RPMI7951 (cell line): Measurements from ENCODE around the genes EPS15 and OSBPL9.

DNA sequence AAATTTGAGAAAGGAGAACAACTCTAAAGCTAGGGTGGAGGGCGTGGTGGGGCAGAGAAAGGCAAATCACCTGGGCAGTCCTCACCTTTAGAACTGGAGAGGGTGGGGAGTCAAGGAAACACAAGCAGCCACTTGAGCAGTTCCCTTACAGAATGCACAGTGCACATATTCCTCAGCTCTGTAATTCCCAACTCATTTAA, 27.5 kb downstream of the EPS15 start:
- RAMPAGE, long total RNA = no peak

- RAMPAGE, long total RNA = no peak
Observed at GRCh38 chr1:51519008-51519622, at the start of gene EPS15. Gene EPS15, minus strand, starts transcription at chr1:51519266.

DNA sequence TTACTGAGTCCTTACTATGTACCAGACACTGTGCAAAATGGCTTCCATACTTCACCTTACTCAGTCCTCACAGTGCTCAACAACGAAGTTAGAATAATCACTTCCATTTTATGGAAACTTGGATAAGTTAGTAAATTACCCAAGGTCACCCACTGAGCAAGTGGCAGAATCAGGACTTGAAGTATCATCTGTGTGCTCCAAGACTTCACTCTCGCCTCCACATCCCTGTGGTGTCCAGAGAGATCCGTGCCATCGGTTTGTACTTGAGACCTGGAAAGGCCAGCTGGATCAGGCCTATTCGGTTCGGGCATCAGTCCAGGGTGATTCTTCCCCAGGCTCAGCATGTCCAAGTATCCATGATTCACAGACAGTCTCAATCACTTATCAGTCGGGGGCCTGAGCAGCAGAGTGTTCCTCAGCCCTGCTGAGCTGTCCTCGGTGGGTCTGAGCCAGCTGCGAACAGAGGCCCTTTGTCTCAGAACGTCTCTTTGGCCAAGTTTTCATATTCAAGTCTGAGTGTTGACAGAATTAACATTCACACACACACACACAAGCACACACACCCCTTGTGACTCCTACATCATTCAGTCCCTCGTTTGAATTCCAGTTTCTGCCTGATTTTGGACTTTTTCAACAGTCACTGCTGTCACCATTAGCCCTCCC, 33.5 kb upstream of the OSBPL9 start:
- RAMPAGE, long total RNA = no peak

- RAMPAGE, long total RNA = start-site peak on the plus strand at chr1:51617089-51617101, 66 and 44 reads in 2 replicates
Observed at GRCh38 chr1:51616744-51617221, at the start of gene OSBPL9. Gene OSBPL9, plus strand, starts transcription at chr1:51617092.

- RAMPAGE, long total RNA = no peak
Observed at GRCh38 chr1:51619731-51620863, 3.2 kb downstream of the OSBPL9 start.

DNA sequence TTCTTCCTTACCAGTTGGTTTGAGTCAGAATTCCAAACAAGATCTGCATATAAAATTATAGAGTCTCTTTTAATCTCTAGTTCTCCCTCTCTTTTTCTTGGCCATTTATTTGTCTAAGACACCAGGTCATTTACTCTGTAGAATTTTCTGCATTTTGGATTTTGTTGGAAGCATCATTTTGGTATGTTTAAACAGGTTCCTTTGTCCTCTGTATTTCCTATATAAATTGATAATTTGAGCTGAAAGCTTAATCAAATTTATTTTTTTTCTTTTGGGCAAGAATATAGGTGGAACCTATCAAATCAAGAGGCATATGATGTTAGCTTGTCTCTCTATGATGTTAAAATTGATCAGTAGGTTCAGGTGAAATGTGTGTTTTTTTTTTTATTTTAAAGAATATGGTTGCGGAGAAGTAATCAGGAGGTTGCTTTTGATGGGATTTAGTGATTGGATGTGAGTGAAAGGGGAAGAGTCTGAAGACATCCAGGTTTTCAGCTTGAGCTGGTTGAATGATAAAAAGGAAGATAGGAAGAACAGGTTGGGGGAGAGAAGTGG, 4.8 kb downstream of the OSBPL9 start:
- RAMPAGE, long total RNA = no peak

DNA sequence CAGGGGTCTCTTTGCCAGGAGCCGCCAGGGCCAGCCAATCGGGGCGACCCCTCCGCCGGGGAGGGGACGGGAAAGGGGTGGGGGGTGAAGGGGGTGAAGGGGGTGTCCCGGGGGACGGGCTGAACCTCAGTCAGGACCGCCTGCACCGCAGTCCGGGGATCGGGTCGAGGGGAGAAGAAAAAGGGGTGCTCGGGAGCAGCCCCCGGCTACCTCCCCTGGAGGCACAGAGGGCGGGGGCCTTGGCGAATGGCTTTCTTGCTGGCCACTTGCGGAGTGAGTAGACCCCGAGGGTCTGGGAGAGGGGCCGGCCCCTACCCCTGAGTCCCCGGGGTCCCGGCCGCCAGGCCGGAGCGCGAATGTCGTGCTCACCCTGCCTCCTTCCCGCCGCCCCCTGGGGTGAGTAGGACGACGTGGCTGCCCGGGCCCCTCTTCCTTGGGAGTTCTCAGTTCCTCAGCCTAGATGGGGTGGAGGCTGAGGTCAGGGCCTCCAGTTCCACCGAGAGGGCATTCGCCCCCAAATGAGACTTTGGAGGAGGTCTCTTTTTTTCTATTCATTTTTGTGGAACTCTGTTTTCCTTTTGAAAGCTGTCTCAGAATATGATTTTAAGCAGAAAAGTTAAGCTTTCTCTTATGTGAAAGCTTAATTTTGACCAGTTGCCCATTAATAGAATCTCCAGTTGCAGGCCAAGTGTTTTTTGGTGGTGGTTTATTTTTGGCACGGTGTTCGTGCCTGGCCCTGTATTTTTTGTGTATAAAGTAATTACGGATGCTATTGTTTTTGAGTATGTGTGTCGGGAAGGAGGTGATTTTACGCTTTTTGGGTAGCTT, 113.1 kb downstream of the OSBPL9 start:
- RAMPAGE, long total RNA = start-site peak on the plus strand centred at position 117 of the sequence, 32 bp wide, 17 and 8 reads in 2 replicates

GRCh38 chr1:51784160-51785154, 94.1 kb downstream of the NRDC start:
- RAMPAGE, long total RNA = no peak

GRCh38 chr1:51863354-51863740, 15.2 kb downstream of the NRDC start:
- RAMPAGE, long total RNA = no peak

DNA sequence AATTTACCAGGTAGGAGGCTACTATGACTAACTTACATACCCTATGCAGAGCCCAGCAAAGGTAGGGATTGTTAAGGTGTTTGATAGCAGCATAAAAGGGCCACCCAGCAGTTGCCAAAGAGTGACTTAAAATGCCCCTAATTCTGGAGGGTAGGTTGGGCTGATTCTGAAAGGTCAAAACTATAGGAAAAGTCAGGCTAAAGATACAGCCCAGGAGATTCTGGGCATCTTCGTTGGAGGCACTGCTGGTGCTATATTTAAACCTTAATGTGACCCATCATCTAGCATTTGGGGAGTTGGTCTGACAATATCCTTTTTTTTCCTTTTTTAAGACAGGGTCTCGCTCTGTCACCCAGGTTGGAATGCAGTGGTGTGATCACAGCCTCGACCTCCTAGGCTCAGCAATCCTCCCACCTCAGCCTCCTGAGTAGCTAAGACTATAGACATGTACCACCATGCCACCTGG, 21.7 kb downstream of the BTF3L4 start:
- RAMPAGE, long total RNA = no peak

- RAMPAGE, long total RNA = no peak
Observed at GRCh38 chr1:52368310-52368714, 2.3 kb upstream of the CC2D1B start.

DNA sequence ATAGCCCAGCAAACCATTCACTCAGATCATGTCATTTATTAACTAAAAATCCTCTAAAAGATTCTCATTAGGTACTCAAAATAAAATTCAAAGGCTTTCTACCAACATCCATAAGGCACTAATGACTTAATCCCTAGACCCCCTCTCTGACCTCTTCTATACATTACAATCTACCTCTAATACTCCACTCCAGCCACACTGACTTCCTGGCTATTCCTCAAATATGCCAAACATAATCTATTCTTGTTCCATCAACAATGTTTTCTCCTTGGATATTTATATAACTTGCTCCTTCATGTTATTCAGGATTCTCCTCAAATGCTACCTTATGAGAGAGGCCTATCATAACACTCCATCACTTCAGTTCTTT, 63.1 kb downstream of the PRPF38A start:
- RAMPAGE, long total RNA = no peak

GRCh38 chr1:52631592-52632292, 1.2 kb upstream of the SHISAL2A start:
- RAMPAGE, long total RNA = no peak

- RAMPAGE, long total RNA = no peak
Observed at GRCh38 chr1:52727552-52727908, 1.3 kb downstream of the ZYG11B start.

- RAMPAGE, long total RNA = no peak
Observed at GRCh38 chr1:52920570-52921312, 799 bp downstream of the ECHDC2 start.

GRCh38 chr1:53057276-53057479, 4.8 kb upstream of the PODN start:
- RAMPAGE, long total RNA = no peak

DNA sequence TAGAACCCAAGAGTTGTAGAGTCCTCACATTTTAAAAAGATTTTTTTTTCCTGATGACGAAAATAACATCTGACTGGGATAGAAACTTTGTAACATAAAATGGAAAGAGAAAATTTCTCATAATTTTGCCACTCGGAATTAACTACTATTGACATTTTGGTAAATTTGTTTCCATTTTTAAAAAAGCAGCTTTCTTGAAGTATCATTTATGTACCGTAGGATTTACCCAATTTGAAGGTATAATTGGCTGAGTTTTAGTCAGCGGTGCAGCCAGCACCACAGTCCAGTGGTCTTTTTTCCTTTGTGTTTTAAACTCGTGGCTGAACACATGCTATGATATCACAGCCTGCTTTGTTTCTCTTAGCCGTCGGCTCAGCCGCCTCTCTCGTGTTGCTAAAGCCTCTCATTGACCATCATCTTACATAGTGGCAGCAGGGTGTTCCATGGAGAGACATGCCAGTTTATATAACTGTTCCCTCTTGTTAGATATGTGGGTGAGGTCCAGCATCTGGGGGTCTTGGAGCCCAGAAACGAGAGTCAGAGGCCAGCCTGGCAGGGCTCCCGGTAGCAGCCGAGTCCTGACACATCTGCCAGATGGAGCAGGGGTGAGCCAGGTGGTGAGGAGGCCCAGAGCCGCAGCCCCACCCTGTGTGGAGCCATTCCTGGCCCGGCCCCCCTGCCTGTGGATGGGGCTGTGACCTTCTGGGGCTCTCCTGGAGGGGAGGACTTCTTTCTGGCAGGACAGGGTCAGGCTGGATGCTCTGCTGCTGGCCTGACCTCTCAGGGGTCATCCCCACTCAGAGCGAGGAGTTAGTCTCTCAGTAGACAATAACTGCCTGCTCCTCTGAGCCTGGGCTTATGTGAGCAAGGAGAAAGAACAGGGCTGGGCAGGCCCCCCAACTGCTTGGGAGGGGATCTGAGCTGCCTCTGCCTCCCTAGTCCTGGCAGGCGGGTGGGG, 11.8 kb downstream of the PODN start:
- RAMPAGE, long total RNA = no peak

GRCh38 chr1:53094573-53095243, 32.7 kb downstream of the PODN start:
- RAMPAGE, long total RNA = no peak

DNA sequence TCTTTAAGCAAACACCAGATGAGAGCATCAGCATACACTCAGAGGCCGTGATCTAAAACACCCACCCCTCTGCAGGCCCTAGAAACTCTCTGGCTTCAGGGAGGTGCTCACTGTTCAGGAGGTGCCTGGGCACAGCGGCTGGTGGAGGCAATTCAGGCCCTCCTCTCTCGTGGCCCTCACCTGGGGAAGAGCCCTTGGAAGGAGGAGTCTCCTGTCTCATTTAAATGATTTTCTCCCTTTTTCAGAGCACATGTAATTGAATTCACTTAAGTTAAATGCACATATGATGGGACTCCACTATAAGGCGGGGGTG, 16.4 kb downstream of the SLC1A7 start:
- RAMPAGE, long total RNA = no peak

- RAMPAGE, long total RNA = no peak
Observed at GRCh38 chr1:53296599-53296853, 31.3 kb downstream of the LRP8 start.